Measurements from ENCODE around the genes NR5A1, GOLGA1 and MAPKAP1.

DNA sequence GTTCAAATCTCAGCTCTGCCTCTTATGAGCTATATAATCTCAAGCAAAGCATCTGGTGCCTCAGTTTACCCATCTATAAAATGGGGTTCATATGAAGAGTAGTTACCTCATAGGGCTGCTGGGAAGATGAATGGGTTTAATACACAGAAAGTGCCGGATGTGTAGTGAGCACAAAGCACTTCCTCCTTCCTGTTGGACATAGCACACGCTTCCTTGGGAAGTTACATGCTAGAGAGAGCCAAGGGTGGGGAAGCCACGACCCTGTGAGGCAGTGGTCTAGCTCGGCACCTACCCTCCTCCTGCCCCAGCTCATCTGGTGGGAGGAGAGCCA, 43.7 kb upstream of the NEK6 start:
- RRBS, result no CpG with 5 or more reads among the region's 4 CpGs

DNA sequence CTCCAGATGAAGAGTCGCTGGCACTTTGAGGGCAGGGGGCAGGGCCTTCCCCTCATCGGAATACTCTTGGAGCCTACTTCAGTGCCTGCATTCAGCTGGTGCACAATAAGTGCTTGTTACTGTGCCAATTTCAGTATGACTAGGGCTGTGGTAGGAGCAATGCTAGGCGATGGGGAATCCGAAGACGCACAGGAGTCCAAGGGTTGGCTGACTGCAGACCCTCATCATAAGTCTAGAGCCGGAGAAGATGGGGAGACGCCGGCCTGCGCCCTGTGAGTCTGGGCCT, 356 bp upstream of the NEK6 start:
- RRBS, result no CpG with 5 or more reads among the region's 9 CpGs

DNA sequence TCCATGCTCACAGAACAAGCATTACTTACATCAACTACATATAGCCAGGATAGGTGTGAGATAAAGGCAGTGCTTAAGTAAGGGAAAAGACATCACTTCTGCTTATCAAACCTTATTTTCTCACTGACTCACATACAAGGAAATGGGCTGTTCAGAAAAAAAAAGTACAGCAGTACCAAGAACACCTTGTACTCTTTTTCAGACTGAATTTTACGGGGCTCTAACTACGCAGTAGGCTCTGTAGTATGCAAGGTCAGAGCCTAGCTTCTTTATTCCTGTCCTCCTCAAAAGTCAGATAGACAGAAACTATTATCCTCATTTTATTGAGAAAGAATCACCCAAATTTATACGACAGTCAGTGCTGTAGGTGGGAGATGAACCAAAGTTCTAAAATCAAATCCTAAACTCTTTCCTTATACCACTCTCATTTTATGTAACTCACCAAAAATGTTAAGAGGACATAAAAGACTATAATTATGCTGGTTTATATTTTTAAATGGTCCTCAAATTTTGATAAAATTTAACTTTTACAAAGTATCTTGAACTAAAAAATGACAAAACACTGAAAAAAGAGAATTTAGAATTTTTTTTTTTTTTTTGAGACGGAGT, 5.7 kb downstream of the PSMB7 start:
- RRBS, result no CpG with 5 or more reads among the region's 4 CpGs

GRCh38 chr9:124453277-124454034, 3.2 kb downstream of the ADGRD2 start:
- RRBS, result 14% methylated on average over 20 of the region's 70 CpGs

GRCh38 chr9:124506953-124508127, at the start of gene NR5A1:
Gene NR5A1 (minus strand): TSS chr9:124507399.
- RRBS, result 91% methylated on average over 15 of the region's 40 CpGs

GRCh38 chr9:124531886-124532433, 24.8 kb upstream of the NR5A1 start:
- RRBS, result no CpG with 5 or more reads among the region's 7 CpGs

GRCh38 chr9:124595495-124596096, 88.4 kb upstream of the NR5A1 start:
- RRBS, result no CpG with 5 or more reads among the region's 8 CpGs

DNA sequence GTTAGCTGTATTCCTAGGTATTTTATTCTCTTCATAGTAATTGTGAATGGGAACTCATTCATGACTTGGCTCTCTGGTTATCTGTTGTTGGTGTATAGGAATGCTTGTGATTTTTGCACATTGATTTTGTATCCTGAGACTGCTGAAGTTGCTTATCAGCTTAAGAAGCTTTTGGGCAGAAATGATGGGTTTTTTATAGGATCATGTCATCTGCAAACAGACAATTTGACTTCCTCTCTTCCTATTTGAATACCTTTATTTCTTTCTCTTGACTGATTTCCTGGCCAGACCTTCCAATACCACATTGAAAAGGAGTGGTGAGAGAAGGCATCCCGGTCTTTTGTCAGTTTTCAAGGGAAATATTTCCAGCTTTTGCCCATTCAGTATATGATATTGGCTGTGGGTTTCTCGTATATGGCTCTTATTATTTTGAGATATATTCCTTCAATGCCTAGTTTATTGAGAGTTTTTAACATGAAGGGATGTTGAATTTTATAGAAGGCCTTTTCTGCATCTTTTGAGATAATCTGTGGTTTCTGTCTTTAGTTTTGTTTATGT, 102.7 kb upstream of the NR5A1 start:
- RRBS, result no CpG with 5 or more reads among the region's 2 CpGs

DNA sequence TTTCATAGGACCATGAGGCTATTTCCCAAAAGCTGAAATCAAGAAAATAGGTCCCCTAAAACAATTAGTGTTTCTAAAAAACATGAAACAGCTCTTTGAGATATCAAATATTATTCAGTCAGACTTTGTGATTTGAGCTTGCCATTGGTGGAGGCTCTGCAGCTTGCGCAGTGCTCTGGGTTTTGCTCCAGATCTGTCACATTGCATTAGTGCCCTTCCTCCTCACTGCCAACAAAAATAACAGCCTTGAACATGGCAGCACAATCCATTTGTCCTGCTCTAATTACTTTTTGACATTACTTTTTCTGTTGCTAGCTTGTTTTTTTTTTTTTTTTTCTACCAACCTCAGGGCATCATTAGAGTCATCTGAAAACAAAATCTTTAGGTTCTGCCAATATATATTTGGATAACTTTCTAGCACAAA, 117.4 kb upstream of the NR5A1 start:
- RRBS, result no CpG with 5 or more reads among the region's 1 CpG

DNA sequence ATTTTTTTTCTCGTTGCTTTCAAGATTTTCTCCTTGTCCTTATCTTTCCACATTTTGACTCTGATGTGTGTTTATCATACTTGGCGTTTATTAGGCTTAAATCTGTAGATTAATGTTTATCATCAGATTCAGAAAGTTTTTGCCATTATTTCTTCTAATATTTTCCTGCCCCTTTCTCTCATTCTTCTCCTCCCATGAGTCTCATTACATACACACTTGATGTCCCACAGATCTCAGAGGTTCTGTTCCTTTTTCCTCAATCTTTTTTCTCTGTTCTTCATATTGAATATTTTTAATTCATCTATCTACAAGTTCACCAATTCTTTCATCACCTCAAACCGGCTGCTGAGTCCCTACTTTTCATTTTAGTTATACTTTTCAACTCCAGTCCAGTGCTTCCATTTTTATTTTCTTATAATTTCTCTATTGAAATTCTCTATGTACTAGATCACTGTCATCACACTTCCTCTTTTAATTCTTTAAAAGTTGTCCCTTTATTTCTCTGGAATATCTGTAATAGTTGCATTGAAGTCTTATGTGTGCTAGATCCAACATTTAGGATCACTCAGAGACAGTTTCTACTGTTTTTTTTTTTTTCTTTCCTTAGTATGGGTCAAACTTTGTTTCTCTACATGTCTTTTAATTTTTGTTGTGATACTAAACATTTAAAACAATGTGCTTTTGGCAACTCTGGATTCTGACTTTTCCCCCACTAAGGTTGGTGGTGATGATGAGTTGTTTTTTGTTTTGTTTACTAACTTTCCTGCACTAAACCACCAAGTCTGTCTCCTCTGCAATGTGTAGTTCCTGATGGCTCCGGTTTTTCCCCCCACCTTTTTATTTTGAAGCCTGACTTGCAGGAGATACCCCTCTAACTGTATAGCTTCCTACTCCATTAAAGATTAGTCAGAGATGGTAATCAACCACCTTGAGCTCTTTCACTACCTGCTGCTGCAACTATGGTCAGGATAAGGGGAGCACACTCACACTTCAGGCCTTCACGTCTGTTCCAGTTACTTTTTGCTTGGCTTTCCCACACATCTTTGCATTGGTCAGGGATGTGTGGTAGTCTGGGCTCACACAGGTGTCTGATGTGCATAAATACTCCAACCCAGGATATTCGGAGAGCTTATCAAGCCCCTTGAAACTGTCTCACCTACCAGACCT, 63.8 kb downstream of the NR6A1 start:
- RRBS, result no CpG with 5 or more reads among the region's 6 CpGs

DNA sequence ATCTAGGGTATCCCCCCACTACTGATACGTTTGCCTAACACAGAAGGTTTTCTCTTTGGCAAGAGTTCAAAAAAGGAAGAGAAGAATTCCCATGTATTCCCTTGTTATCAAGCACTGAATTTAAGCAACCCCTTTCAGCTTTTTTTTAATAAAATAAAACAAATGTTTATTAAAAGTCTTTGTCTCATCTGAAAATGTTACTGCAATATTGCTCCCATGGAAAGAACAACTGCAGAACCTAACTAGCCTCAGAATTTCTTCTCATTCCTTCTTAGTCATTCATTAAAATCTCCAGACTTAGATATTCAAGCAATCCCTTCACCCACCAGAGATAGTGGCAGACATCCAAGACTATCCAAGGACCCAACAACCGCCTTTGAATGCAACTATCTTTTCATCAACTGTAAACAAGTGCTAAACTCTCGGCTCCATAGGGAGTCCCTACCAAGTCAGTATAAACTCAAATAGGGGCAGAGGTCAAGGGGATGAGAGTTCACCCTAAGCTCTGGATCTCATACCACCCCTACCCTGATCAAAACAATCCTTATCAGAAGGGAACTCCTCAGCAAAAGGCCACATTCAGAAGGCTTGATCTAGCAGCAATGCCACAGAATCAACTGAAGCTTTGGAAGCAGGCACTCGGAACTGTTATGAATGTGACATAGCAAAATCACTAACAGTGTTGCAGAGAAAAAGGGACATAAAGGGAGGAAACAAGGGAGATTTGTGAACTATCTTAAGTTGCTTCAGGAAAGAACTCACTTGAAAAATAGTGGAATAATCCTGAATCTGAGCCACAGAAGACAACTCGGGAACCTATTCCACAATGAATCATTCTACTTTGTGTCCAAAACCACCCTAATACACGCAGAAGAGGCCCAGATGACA, 50.0 kb downstream of the NR6A1 start:
- RRBS, result no CpG with 5 or more reads among the region's 6 CpGs

DNA sequence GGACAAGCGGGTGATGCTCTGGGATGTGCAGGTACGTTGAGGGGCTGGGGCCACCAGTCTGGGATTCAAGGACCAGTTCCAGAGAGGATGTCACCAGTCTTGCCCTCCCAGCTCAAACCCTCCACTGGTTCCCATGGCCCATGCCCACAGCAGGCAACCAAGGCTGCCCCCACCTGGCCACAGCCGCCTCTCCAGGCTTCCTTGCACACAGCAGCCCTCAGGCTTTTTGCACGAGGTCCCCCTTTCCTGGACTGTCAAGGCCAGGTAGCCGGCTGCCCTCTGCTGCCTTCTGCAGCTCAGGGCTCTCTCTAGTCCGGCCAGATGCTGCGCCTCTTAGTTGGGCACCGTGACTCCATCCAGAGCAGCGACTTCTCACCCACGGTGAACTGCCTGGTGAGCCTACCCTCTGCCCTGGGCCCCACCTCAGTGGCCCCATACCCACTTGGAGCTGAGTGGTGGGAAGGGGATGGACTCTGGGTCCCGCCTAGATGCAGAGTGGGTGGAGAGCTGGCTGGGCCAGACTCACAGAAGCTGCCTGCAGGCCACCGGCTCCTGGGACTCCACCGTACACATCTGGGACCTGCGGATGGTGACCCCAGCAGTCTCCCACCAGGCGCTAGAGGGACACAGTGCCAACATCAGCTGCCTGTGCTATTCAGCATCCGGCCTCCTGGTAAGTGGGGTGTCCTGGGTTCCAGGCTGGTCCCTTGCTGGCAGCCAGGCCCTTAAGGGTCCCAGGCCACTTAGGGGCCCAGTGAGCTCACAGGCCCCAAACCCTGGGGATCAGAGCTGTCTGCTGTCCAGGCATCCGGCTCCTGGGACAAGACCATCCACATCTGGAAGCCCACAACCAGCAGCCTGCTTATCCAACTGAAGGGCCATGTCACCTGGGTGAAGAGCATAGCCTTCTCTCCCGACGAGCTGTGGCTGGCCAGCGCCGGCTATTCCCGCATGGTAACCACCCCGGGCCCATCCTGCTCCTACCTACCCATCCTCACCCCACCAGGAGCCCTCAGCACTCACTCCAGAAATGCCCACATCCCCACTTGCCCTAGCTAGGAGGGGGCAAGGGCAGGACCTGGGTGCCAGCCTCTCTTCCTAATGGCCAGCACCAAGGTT, 3.0 kb downstream of the WDR38 start:
- RRBS, result no CpG with 5 or more reads among the region's 23 CpGs

DNA sequence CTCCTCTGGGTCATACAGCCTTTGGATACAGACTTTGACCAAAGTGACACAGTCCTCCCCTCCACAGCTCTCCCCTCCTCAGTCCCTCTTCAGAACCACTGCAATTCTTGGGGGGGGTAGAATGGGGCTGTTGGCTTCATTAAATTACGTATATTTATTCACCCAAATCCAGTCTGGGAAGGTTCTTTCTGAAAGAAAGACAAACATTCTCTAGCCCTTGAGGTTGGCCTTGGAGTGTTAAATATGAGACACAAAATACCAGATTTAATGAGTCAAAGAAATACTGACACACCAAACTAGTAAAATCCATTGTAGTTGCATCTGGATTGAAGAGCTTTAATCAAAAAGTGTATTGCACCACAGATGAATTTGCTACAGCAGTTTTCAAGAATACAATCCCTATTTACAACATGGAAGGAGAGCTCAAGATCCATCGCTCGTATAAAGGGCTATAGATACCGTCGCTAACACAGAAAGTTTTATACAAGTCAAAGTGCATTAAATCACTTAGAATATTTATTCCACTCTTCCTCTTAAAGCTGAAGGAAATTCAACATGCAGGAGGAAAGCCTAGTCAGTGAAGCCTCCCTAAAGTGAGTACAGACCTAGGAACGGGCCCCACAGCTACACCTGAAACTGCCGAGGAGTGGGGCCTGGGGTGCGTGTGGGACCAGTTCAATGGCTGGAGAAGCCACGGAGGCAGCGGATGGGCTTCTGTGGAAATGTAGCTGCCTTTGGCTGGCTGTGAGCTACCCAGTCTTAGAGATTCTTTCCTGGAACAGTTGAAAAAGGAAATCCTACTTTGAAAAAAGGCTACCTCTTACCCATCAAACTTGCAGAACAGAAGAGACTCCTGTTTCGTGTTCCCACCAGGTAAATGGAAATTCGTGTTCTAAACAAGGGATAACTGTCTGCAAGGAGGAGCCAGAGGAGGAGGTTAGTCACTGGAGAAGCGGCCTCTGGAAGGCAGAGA, 16.4 kb downstream of the ARPC5L start:
- RRBS, result no CpG with 5 or more reads among the region's 13 CpGs

GRCh38 chr9:124879025-124880056, 17.4 kb downstream of the ARPC5L start:
- RRBS, result no CpG with 5 or more reads among the region's 16 CpGs

- RRBS, result 1% methylated on average over 19 of the region's 72 CpGs
These were observed at the start of gene GOLGA1 for GRCh38 chr9:124940884-124941699. Gene GOLGA1 (minus strand): TSS chr9:124941083.

GRCh38 chr9:125150376-125150850, 7.1 kb upstream of the SCAI start:
- RRBS, result no CpG with 5 or more reads among the region's 8 CpGs

- RRBS, result no CpG with 5 or more reads among the region's 3 CpGs
These were observed 169.0 kb downstream of the MAPKAP1 start for GRCh38 chr9:125537902-125538492.

DNA sequence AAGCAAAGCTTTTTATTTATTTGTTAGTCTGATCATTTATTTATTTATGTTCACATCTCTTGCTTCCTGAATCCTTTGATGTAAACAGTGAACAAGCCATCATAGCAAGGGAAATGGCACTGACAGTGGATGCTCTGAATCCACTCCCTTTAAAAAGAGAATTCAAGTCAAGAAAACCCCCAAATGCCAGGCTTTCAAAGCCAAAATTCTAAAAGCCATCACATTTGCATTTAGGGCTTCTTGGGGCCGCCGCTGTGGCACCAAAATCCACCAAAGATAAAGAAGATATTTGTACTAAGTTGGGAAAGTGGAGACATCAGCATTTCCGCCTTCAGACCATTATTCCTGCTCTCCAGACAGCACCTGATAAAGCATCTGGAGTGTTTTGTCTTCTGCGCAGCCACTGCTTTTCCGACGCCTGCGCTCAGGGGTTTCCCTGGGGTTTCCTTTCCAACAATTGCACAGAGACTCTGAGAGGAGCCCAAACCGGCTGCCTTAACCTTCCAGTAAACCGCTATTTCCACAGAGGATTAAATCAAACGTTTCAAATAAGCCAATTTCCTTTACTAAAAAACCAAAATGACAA, 98.7 kb downstream of the MAPKAP1 start:
- RRBS, result no CpG with 5 or more reads among the region's 10 CpGs

GRCh38 chr9:125706421-125707577, at the start of gene MAPKAP1:
Gene MAPKAP1 (minus strand): TSS chr9:125707208.
- RRBS, result 1% methylated on average over 17 of the region's 67 CpGs

GRCh38 chr9:125748451-125749055, 1.4 kb downstream of the PBX3 start:
- RRBS, result 6% methylated on average over 11 of the region's 30 CpGs

Measured in AG09319 (cell line).